GM19239 (cell line): ENCODE results near the gene SLC25A1.

- RRBS, result no CpG with 5 or more reads among the region's 9 CpGs
Measured at GRCh38 chr22:18056722-18057301, 21.0 kb upstream of the PEX26 start.

DNA sequence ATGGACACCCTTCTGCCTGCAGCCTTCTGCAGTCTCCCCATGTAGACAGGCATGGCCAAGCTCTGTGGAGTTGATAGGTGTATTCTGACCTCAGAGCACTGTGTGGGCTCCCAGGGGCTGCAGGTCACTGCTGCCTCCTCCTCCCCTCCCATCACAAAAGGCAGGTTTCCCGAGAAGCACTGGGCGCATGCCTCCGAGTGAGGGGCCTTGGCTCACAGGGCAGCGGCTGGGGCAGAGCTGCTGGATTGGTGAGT, 2.9 kb downstream of the TUBA8 start:
- RRBS, result no CpG with 5 or more reads among the region's 4 CpGs

GRCh38 chr22:18152447-18152951, 2.5 kb downstream of the USP18 start:
- RRBS, result no CpG with 5 or more reads among the region's 9 CpGs

DNA sequence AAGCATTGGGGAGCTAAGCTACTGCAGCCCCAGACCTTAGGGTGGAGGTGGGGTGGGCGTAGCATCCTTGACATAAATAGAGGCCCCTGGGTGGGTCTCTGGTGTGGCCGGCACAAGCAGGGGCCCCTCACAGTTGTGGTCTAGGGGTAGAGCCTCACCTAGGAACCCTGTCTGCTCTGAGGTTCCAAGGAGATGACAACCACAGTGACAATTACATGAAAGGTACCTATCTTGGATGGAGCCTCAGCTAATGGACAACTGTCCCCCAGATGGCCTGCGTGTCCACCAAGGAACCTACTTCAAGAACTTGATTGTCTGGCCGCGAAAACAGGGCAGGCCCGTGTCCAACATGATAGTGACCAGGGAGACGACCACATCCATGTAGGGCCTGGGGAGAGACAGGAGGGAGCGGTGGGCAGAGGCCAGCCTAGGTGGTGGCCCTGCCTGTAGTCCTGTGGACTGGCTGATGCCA, 8.0 kb downstream of the TMEM191B start:
- RRBS, result no CpG with 5 or more reads among the region's 8 CpGs

DNA sequence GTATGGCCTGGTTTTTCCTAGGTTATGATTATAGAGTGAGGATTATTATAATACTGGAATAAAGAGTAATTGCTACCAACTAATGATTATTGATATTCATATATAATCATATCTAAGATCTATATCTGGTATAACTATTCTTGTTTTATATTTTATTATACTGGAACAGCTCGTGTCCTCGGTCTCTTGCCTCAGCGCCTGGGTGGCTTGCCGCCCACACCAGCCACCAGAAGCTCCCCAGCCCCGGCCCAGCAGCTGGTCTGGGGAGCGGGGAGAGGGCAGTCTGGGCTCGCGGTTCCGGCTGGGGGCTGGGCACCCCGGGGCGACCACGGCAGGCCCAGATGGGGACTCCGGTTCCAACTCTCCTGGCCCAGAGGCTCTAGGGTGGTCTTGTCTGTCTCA, 670 bp upstream of the DGCR6 start:
- RRBS, result 3% methylated on average over 4 of the region's 13 CpGs

- RRBS, result 2% methylated on average over 12 of the region's 128 CpGs
Measured at GRCh38 chr22:18969916-18971197, 34.3 kb upstream of the PRODH start.

GRCh38 chr22:19120693-19121349, 1.4 kb downstream of the DGCR2 start:
- RRBS, result no CpG with 5 or more reads among the region's 10 CpGs

DNA sequence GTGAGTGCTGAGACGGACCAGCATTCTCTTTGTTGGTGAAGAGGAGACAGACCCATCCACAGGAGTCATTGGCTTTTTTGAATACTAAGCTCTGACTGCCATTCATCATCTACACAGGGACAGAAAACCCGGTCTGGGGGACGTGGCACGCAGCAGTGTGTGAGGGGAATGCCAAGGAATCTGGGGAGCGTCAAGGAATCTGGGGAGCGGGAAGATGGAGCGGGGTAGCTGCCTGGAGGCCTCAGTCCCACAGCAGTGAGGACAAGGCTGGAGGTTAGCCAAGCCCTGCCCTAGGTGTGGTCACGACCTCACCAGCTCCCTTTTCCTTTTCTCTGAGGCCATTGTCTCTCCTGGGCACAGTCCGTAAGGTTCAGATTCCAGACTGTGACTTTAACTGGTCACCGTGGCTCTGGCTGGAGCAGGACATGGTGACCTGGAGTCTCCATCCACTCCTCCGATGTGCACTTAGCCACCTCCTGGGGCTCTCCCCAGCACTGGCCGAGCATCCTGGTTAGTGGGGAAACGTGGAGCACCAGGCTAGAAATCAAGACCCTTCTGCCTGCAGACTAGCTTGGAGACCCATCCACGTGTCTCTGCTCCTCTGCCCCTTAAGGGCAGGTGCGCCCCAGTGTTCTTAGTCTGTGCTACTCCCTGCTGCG, 5.5 kb downstream of the SLC25A1 start:
- RRBS, result no CpG with 5 or more reads among the region's 16 CpGs

- RRBS, result 77% methylated on average over 5 of the region's 31 CpGs
Measured at GRCh38 chr22:19176440-19177563, 1.7 kb downstream of the SLC25A1 start.

DNA sequence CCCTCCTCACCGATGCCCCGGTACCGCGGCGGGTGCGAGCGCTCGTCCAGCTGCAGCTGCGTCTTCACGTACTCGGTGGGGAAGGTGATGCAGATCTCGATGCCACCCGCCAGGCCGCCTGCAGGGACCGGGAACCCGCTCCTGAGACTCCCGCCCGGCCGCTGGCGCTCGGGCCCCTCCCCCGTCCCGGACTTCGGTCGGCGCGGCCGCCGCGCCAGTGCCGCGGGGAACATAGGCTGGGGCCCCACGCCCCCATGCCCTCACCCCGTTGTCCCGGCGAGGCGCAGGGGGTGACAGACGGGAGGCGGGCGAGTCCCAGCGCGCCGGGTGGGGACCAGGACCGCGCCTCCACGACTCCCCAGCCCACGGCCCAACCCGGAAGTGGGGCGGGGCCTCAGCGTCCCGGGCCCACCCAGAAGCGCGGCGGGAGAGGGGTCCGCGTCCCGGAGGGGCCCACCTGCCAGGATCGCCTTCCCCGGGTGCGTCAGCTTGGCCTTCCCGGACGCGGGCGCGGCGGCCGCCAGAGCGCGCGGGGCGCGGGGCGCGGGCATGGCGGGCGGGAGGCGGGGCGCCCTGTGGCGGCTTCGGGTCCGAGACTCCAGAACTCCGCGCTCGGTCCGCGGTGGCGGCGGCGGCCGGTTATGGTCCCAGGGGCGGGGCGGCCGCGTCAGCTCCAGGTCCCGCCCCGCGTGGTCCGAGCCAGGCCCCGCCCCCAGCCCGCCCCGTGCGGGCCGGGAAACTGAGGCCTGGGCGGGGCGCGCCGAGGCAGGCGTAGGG, at the start of gene SLC25A1:
Gene SLC25A1, minus strand, starts transcription at position 614 of the 777 bp plus-strand sequence.
- RRBS, result 1% methylated on average over 37 of the region's 108 CpGs

- RRBS, result no CpG with 5 or more reads among the region's 6 CpGs
Measured at GRCh38 chr22:19287008-19287832, 4.3 kb downstream of the CLTCL1 start.

DNA sequence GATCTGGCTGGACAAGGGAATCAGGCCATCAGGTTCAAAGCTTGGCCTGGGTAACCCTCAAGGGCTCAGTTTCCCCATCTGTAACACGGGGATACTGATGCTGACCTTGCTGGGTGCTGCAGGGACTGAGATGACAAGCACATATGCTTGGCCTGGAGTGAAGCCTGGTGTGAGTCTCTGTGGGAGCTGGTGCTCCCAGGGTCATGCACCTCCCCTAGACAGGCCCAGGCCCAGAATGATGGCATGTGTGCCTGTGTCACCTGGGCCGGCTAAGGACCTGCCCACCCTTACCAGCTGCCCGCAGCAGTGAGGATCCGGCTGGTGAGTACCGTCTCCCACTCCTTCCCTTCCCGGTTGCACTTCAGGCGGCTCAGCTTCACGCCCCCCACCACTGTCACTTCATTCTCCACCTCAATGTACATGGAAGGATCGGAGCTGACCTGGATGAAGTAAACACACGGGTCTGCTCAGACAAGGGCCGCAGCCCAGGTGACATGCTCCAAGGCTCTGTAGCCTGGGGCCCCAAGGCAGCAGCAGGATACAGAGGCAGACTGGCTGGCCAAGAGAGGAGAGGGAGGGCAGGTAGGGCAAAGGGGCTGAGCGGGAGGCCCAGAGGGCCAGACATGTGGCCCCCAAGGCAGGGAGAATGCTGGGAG, 67.7 kb upstream of the CLTCL1 start:
- RRBS, result 95% methylated on average over 3 of the region's 12 CpGs

DNA sequence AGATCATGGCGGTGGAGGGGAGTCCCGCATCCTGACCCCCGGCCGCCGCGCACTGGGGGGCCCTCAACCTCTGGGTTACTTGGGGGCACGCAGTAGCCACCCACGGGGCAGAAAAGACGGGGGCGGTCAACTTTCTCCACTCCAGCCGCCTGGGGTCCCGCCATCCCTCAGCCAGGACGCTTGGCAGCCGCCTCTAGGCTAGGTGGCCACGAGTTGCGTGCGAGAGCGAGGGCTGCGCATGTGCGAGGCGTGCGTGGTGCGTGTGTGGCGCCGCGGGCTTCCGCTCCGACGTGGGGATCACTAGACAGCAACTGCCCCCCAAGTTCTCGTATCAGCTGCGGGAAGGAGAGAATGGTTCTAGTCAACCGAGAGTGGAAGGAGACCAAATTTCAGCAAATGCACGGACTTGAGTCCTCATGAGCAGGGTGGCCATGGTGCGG, 42.4 kb upstream of the CLDN5 start:
- RRBS, result no CpG with 5 or more reads among the region's 34 CpGs

DNA sequence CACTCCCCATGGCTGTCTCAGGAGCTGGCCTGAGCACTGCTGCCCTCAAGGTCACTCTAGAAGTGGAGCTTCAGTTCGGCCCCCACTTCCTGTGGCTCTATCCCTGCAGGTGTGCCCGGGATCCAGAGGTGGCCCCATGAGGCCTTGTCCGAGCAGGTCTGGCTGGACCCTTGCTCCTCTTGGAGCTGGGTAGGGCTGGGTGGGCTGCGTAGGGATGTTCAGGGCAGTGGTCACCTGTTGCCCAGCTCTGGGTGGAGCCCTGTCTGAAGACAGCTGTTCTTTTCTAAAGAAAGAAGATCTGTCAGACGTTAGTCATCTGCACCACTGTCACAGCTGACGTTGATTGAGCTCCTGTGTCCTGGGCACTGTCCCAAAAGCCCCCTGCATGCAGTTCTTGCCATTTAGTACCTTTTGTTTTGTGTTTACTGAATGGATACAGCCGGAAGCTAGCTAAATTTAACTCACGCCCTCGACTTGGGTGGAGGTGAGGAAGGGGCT, 75.6 kb upstream of the CLDN5 start:
- RRBS, result no CpG with 5 or more reads among the region's 9 CpGs

GRCh38 chr22:19619317-19619851, 94.9 kb upstream of the SEPTIN5 start:
- RRBS, result no CpG with 5 or more reads among the region's 7 CpGs

DNA sequence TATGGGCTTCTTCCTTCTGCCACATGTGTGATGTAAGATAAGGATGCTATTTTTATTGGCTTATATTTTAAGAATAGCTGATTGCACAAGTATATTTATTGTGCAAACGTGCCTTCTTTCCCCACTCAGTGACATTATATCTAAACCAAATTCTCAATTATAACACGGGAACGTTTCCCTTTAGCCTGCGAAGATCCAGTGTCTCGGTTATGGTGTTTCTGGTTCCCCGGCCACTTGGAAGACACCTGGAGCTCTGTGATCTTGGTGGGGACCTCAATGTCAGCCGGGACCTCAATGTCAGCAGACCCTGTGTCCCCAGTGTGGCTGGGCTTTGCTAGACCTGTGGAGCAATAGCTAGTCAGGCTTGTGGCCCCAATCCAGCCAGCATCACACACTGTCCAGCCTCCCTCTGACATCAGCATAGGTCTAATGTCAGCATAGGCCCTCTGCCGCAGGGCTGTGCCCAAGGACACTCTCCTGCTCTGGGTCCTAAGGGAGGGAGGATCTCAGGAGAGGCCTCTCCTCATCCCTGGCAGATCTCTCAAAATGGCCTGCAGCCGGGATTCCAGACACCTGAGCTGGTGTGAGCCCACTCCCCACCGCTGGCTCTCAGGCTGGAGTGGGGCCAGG, 70.2 kb upstream of the SEPTIN5 start:
- RRBS, result 11% methylated on average over 2 of the region's 10 CpGs

GRCh38 chr22:19718905-19719428, 4.4 kb upstream of the GP1BB start:
- RRBS, result 0% methylated on average over 2 of the region's 46 CpGs

DNA sequence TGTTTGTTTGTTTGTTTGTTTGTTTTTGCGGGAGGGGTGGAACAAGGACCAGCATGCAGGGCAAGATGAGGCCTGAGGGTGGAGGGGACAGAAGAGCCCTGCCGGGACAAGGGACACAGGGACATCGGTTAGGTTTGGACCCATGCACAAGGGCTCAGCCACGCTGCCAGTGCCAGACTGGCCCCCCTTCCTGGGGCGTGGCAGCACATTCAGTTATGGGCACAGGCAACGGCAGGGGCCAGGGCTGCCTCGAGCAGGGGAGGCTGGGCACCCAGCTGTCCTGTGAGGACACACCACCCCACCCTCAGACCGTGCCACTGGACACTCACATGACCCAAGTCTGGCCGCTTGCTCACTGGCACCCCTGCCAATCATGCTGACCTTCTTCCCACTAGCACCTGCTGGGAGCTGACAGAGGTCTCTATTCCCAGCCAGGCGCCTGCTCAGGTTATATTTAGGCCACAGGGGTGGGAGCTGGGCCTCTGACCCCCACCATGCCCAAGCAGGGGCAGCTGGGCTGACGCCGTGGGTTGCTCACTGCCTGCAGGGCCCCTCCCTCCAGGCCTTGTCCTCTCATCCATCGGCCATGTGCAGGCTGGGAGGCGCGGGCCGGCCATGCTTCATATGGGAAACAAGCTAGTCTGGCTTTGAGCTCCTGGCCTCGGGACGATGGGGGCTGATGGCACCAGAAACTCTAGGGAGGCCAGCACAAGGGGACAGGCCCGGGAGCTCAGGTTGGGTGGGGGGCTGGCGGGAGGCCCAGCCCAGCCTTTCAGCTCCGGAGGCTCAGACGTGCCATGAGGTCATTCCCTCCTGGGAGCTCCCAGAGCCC, 15.3 kb upstream of the TBX1 start:
- RRBS, result 65% methylated on average over 4 of the region's 22 CpGs

DNA sequence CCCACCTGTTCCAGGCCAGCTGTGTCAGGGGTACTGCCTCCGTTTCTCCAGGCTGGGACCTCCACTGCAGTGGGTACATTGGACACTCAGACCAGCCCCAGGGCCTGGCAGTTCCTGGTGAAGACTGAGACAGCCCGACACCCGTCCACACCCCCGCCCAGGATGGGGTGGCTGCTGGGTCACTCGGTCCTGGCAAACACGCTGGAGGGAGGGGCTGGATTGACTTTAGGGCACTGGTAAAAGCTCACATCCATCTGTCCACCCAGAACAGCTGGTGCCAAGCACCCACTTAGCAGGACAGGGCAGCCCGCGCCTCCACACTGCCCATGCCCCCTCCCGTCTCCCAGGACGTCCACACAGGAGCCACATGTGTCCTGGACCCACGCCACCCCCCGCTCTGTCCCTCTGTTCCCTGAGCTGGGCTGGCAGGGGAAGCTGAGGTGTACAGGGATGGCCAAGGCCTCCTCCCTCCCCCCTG, 10.7 kb upstream of the TBX1 start:
- RRBS, result no CpG with 5 or more reads among the region's 12 CpGs

GRCh38 chr22:19822661-19823209, 31.9 kb downstream of the GNB1L start:
- RRBS, result no CpG with 5 or more reads among the region's 12 CpGs